Suprapubic skin (tissue), 4 donors: ENCODE results near the genes HOMER3, GATAD2A and ZNF506.

GRCh38 chr19:18940690-18941772 is at the start of gene HOMER3:
Gene HOMER3 (minus strand): TSS chr19:18941217.
- PRO-cap = unidirectional peak, minus-strand start at chr19:18941190
- RAMPAGE, long total RNA, 4 experiments = start-site peak on the minus strand in 1 of 4 experiments, at chr19:18941237-18941263 at its widest, 35 reads per replicate

DNA sequence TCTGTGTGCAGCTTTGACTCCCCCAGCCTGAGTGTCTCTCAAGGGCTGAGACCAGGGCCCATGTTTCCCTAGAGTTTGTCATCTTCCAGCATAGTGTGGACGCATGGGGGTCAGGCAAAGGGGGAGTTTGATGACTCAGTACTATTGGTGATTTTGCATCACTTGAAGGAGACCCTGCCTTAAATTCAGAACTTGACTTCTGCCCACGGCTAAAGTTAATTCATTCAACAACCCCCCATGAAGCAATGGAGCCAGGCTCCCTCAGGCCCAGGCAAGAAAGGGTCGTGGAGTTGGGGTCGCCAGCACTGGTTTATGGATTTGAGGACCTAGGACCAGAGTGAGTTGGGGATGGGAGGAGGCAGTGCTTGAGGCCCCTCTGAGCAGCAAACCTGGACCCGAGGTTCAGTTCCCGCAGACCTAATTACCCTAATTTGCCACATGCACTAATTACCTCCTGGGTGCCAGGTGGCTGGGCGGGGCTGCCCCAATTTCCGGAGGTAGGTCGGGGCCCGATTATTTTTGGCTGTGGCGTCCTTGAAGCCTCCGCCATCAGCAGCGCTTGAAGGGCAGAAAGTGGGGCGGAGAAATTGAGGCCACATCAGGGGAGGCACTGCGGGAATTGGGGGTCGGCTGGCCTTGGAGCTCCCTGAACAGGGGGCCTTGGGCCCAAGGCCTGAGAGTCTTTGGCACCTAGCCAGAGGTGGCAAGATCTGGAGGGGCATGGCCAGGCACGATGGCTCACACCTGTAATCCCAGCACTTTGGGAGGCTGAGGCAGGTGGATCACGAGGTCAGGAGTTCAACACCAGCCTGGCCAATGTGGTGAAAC is 5.8 kb upstream of the HOMER3 start:
- PRO-cap = no peak
- RAMPAGE, long total RNA, 4 experiments = no peak in any of the 4 experiments

DNA sequence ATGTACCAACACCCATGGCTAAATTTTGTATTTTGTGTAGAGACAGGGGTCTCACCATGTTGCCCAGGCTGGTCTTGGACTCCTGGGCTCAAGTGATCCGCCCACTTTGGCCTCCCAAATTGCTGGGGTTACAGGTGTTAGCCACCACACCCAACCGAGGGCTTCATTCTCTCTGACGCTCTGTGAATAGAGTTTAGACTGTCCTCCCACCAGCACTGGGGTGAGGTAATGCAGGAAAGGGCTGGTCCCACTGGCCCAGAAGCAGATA is 31.8 kb upstream of the HOMER3 start:
- PRO-cap = no peak
- RAMPAGE, long total RNA, 4 experiments = no peak in any of the 4 experiments

- PRO-cap = no peak
- RAMPAGE, long total RNA, 4 experiments = no peak in any of the 4 experiments
These were observed 33.2 kb downstream of the SLC25A42 start for GRCh38 chr19:19096749-19097588.

DNA sequence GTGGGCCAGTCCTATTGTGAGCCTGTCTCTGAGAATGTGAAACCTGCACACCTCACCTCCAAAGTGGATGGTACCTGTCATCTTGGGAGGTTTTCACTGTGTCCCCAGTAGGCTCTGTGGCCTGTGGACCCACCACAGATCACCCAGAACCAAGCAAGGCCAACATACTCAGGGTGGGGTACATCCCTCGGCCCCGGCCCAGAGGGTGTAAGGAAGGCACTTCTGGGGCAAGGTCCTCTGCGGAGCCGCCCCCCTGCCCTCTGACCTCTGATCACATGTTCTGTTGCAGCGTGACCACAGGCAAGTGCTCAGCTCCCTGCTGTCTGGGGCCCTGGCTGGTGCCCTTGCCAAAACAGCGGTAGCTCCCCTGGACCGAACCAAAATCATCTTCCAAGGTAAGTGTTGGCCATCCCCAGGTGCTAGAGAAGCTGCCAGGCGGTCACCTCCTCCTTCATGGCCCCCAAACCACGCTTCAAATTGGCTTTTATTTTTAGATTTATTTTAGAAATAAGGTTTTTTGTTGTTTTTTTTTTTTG is 36.7 kb downstream of the TMEM161A start:
- PRO-cap = no peak
- RAMPAGE, long total RNA, 4 experiments = no peak in any of the 4 experiments

DNA sequence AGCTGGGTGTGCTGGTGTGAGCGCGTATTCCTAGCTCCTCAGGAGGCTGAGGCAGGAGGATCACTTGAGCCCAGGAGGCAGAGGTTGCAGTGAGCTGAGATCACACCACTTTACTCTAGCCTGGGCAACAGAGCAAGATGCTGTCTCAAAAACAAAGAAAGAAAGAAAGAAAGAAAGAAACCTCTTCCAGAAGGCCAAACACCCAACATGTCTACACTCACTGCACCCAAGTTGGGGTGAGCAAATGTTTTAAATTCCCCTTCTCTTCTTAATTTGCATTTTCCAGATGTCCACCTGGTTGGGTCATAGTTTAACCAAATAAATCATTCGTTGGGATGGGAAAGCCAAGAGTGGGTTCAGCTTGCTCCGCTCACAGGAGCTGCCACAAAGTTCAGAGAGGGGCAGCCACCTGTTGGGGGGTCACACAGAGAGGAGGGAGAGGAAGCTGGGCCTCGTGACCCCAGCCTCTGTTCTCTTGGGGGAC is 2.6 kb downstream of the MEF2B start:
- PRO-cap = no peak
- RAMPAGE, long total RNA, 4 experiments = no peak in any of the 4 experiments

DNA sequence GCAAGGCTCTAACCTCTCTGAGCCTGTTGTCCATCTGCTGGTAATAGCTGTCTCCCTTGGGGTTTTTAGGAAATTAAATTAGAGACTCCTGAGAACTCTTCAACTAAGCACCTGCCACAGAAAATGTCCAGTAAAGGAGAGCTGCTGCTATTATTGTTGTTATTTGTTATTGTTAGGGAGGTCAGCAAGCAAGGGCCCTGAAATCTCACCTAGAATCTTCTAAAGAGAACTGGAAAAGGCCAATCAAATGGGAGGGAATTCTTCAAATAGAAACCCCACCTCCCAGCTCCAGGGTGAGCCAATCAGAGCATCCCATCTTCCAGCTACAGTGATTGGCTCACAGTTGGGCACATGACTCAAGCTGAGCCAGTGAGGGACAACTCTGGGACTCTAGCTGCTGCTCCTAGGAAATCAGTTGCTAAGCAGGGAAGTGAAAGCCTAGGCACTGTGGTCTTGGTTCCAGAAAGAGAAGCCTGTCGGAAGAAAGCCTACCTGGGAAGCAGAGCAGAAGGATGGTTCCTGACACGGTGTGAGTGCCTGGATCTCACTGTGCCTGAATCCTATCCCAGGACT is 2.9 kb downstream of the HAPLN4 start:
- PRO-cap = no peak
- RAMPAGE, long total RNA, 4 experiments = no peak in any of the 4 experiments

- PRO-cap = no peak
- RAMPAGE, long total RNA, 4 experiments = no peak in any of the 4 experiments
These were observed 22.5 kb downstream of the MAU2 start for GRCh38 chr19:19342897-19343732.

GRCh38 chr19:19355791-19356973 is 35.6 kb downstream of the MAU2 start:
- PRO-cap = no peak
- RAMPAGE, long total RNA, 4 experiments = no peak in any of the 4 experiments

GRCh38 chr19:19375281-19375589 is 30.2 kb upstream of the GATAD2A start:
- PRO-cap = no peak
- RAMPAGE, long total RNA, 4 experiments = no peak in any of the 4 experiments

GRCh38 chr19:19405603-19406397 is at the start of gene GATAD2A:
Gene GATAD2A (plus strand): TSS chr19:19405675.
- PRO-cap = bidirectional peak, plus-strand start at chr19:19405827, minus-strand start at chr19:19405511
- RAMPAGE, long total RNA, 4 experiments = no peak in any of the 4 experiments

DNA sequence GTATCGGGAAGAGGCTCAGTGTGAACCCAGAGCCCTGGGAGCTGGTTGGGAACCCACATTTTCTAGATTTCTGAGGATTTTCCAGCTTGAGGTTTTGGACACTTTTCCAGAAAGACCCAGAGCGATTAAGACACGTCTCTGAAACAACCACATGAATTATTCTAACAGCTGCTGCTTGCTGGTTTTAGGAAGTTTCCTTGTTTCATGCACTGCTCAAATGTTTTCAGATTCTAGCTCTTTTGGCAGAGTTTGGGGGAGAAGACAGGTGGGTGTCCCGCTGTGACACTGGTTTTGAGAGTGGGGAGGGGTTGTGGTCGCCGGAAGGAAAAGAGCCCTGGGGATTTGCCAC is 13.0 kb downstream of the GATAD2A start:
- PRO-cap = no peak
- RAMPAGE, long total RNA, 4 experiments = no peak in any of the 4 experiments

DNA sequence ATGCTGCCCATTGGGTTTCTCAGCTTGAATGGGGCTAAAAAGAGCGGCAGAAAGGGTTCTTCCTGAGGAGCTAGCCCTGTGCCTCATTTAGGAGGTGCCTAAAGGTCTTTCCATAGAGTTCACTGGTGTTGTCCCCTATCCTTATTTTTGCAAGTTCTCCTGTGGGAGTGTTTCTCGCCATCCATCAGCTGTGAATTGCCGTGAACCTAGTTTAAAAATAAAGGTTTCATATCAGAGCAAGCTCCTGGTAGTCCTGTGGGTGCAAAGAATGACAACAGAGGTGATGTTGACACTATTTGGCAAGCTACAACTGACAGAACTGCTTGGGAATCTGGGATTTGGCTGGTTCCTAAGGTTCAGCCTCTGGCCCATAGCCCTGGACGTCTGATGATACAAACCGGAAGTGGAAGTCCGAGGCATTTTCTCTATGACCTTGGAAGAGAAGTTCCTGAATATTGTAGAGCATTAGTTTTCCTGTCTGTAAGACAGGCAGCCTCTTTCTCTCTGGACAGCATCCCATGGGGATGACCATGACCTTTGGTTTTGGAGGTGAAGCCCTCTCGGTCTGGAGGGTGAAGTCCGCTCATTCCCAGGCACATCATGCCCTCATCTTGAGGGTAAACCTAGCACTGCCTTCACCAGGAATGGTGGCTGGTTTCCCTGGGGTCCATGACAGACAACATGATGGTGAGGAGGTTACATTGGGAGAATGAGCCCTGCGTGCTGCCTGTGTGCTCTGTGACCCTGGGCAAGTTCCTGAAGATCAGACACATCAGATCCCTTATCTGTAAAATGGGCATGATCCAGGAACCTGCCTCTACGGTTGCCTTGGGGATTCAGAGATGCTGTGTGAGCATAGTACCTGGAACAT is 29.1 kb downstream of the GATAD2A start:
- PRO-cap = no peak
- RAMPAGE, long total RNA, 4 experiments = no peak in any of the 4 experiments

- PRO-cap = no peak
- RAMPAGE, long total RNA, 4 experiments = no peak in any of the 4 experiments
These were observed 50.1 kb downstream of the TSSK6 start for GRCh38 chr19:19464972-19465979.

- PRO-cap = no peak
- RAMPAGE, long total RNA, 4 experiments = no peak in any of the 4 experiments
These were observed 25.0 kb downstream of the TSSK6 start for GRCh38 chr19:19490203-19490871.

- PRO-cap = no peak
- RAMPAGE, long total RNA, 4 experiments = no peak in any of the 4 experiments
These were observed 19.6 kb downstream of the TSSK6 start for GRCh38 chr19:19495615-19496278.

DNA sequence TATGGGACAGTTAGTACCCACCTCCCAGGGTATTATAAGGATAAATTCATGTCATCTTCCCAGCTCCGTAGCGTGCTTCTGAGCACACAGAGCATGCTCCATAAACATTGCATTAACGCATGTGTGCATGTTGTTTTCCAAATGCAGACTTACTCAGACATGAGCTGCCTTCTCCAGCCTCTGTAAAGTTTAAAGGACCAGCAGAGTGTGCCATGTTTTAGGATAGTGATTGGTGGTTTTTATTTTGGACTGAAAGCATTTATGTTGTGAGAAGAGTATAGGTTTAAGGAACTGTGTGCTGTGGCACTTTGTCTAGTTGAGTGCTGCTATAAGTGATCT is 34.6 kb downstream of the ZNF506 start:
- PRO-cap = no peak
- RAMPAGE, long total RNA, 4 experiments = no peak in any of the 4 experiments

- PRO-cap = bidirectional peak, plus-strand start at chr19:19821498, minus-strand start at chr19:19821465; bidirectional peak, plus-strand start at chr19:19821905, minus-strand start at chr19:19821719
- RAMPAGE, long total RNA, 4 experiments = start-site peak on the minus strand in 4 of 4 experiments, at chr19:19821710-19821751 at its widest, 59 to 315 reads per replicate
These were observed at the start of gene ZNF506 for GRCh38 chr19:19821314-19822100. Gene ZNF506 (minus strand): TSS chr19:19821750.

DNA sequence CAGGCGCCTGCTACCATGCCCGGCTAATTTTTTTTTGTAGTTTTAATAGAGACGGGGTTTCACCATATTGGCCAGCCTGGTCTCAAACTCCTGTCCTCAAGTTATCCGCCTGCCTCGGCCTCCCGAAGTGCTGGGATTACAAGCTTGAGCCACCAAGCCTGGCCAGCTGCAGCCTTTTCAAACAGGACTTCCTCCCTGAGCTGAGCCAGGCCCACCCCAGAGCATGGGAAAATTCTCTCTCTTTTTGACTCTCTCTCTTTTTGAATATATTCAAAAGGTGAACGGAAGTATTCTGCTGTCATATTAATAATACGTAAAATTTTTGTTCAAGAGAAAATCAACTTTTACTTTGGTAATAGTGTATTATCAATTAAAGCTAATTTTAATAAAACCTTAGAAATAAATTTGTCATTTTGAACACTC is 562 bp upstream of the ZNF506 start:
- PRO-cap = no peak
- RAMPAGE, long total RNA, 4 experiments = no peak in any of the 4 experiments

GRCh38 chr19:19866679-19867143 is 1.0 kb downstream of the ZNF253 start:
- PRO-cap = bidirectional peak, plus-strand start at chr19:19866897, minus-strand start at chr19:19866762
- RAMPAGE, long total RNA, 4 experiments = no peak in any of the 4 experiments